Cerebral cortex (tissue), 2 donors: ENCODE measurements around a stretch of chr5.

DNA sequence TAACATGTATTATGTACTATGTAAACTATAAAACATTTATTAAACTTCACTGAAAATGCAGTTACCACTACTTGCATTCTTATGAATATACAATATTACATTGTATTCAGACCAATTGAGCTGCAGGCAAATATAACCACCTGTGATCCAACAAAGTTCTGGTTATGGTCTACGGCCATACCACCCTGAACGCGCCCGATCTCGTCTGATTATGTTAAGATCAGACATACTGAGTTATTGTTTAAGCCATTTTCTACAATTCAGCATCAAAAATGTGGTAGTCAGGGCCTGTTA is 243.2 kb upstream of the SEMA6A start:
- PRO-cap, 2 experiments, result no peak in any of the 2 experiments

GRCh38 chr5:119322135-119323029 is 33.4 kb upstream of the TNFAIP8 start:
- PRO-cap, 2 experiments, result no peak in any of the 2 experiments

- PRO-cap, 2 experiments, result no peak in any of the 2 experiments
Observed at GRCh38 chr5:119327138-119327366, 28.8 kb upstream of the TNFAIP8 start.

DNA sequence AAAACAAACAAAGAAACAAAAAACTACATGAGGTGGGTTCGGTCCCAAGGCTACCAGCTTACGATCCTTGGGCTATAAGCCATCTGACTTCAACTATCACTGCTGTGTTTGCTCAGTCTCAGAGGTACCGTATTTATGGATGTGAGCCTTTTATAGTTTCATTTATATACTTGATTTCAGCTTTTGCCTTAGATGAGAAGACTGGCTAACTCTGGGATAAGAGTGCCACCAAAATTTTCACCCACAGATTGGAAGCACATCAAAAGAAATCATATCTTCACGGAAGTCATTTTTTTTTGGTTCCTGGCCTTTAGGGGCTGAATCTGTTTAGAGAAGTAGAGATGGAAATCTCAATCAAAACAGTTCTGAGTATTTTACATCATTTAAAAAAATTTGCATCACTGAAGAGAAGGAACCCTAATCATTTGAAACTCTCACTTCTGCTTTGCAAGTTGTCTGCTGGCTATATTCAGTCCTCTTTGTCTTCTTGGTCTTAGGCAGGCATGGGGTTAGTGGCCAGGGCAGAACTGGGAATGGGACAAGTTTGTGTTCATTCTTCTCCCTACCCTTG is 14.3 kb upstream of the TNFAIP8 start:
- PRO-cap, 2 experiments, result no peak in any of the 2 experiments

- PRO-cap, 2 experiments, result no peak in any of the 2 experiments
Observed at GRCh38 chr5:119417897-119418440, 34.3 kb upstream of the HSD17B4 start.

- PRO-cap, 2 experiments, result no peak in any of the 2 experiments
Observed at GRCh38 chr5:119780552-119780888, 151.2 kb downstream of the FAM170A start.

DNA sequence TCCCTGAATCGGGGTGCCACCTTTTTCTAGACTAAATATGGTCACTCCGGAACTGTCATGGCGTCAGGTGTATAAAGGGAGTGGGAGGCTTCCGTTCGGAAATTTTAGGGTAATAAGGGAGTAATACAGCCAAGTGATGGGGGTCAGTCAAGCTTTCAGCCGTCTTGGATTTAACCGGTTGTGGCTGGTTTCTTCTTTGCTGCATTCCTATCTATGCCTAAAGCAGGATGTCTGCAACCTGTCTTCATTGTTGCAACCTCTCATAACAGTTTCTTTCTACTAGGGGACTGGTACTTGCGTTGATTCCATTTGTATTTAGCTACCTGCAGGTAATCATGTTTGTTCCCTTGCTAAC is 48.8 kb downstream of the PRR16 start:
- PRO-cap, 2 experiments, result no peak in any of the 2 experiments

GRCh38 chr5:122126778-122127010 is 2.7 kb upstream of the ZNF474 start:
- PRO-cap, 2 experiments, result no peak in any of the 2 experiments

DNA sequence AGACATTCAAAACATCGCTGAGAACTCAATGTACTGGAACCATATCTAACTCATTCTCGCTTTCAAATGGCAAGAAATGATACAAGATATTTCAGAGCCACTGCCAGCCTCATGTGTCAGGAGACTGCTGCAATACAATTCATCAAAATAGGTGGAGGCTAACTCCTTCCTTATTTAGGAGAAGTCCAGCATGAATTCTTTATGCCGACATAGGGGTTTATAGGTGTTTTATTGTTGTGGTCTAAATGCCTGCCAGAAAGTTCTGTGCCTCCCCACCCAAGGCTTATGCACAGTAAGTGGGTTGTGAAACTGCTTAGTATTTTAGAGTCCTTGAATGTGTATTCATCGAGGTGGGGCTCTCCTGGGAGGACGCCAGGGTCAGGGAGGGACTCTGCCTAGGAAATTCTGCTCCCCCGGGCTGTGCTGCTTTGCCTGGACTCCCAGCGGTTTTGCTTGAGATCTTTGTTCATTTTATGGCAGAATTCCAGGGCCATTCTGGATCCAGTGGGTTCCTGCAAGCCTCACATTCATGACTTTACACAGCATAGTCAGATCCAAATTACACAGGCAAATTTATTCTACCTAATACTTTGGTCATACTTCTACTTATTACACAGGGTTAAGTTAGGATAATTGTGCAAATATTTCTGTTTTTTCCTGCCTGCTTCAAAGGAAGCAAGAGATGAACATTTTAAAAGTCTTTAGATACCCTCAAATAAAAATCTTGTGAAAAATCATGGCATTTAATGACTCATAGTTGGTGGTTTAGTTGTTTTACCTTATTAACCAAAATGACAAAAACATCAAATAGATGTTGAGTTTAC is 23.5 kb downstream of the ENSG00000250803 start:
- PRO-cap, 2 experiments, result peak in 1 of 2 experiments; most common minus-strand start position 430 of the sequence (in 1)

GRCh38 chr5:122849404-122850687 is 4.4 kb downstream of the SNX24 start:
- PRO-cap, 2 experiments, result no peak in any of the 2 experiments

DNA sequence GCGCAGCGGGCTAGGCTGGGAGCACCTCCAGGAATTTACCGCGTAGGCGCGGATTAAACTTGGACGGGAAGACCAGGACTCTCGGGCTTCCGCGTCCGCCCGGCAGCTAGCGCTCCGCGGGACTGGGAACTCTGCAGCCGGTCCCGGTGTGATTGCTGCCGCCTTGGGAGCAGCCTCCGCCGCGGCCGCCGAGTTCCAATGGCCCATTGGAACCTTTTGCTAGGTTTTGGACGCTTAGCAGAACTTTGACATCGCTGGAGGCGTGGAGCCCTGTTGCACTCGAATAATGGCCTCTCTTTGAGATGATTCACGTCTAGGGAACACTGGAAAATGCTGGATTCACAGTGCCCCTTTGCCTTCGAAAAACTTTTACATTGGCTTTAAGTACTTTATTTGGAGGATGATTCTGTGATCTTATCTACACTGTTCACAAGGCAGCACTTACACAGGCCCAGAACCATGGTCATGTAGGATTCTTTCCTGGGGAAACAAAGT is 459 bp upstream of the PPIC start:
- PRO-cap, 2 experiments, result peak in 1 of 2 experiments; most common minus-strand start position 200 of the sequence (in 1)

GRCh38 chr5:123511592-123511809 is 476 bp upstream of the CSNK1G3 start:
- PRO-cap, 2 experiments, result no peak in any of the 2 experiments

- PRO-cap, 2 experiments, result no peak in any of the 2 experiments
Observed at GRCh38 chr5:123700547-123700980, 188.6 kb downstream of the CSNK1G3 start.

DNA sequence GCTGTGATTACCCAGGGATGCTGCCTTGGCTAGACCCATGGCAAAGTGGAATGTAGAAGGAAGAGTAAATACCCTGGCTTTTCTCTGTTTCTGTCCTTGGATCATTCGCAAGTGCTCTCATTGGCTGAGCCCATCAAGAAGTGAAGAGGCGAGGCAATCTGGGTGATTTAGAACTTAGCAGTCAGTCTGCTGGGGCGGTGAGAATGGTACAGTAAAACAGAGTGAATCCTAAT is 354.9 kb downstream of the CSNK1G3 start:
- PRO-cap, 2 experiments, result no peak in any of the 2 experiments

- PRO-cap, 2 experiments, result peak in 1 of 2 experiments; most common plus-strand start chr5:124747684 (in 1); most common minus-strand start chr5:124747125 (in 1)
Observed at GRCh38 chr5:124746938-124747846, 753 bp upstream of the ZNF608 start.

DNA sequence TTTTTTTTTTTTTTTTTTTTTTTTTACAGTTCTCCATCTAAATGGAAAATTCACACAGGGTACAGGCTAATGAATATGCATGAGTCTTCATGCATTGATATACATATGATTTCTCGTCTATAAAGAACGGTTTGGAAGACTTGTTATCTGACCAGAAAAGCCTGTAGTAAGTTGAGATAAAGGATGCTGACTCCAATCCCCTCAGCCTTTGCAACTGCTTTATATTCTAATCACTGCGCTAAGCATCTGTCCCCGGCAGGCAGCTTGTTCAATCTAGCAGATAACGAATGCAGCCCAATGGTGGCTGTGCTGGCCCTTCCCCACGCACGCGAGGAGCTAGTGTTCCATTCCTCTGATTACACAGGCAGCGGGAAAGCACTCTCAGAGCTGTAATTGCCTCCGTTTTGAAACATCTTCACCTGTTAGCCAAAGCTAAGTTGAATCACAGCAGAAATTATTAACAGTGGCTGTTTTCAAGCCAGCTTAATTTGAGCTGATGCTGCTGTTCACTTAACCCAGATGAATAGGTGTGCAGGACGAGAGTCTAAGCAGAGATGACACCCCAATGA is 453.9 kb upstream of the ZNF608 start:
- PRO-cap, 2 experiments, result peak in 1 of 2 experiments; most common plus-strand start position 297 of the sequence (in 1)

- PRO-cap, 2 experiments, result no peak in any of the 2 experiments
Observed at GRCh38 chr5:125257616-125258009, 511.2 kb upstream of the ZNF608 start.

- PRO-cap, 2 experiments, result peak in 1 of 2 experiments; most common plus-strand start chr5:125484899 (in 1); most common minus-strand start chr5:125484786 (in 1)
Observed at GRCh38 chr5:125484491-125485012, 738.1 kb upstream of the ZNF608 start.

GRCh38 chr5:125491949-125492461 is 745.6 kb upstream of the ZNF608 start:
- PRO-cap, 2 experiments, result no peak in any of the 2 experiments

GRCh38 chr5:126043994-126044699 is 379.1 kb upstream of the GRAMD2B start:
- PRO-cap, 2 experiments, result no peak in any of the 2 experiments